ENCODE measurements around the genes SPTBN1 and CFAP36.

- PRO-cap, result bidirectional peak, plus-strand start at chr2:54360467, minus-strand start at chr2:54360383
These were observed 29.4 kb downstream of the C2orf73 start for GRCh38 chr2:54359929-54360571.

DNA sequence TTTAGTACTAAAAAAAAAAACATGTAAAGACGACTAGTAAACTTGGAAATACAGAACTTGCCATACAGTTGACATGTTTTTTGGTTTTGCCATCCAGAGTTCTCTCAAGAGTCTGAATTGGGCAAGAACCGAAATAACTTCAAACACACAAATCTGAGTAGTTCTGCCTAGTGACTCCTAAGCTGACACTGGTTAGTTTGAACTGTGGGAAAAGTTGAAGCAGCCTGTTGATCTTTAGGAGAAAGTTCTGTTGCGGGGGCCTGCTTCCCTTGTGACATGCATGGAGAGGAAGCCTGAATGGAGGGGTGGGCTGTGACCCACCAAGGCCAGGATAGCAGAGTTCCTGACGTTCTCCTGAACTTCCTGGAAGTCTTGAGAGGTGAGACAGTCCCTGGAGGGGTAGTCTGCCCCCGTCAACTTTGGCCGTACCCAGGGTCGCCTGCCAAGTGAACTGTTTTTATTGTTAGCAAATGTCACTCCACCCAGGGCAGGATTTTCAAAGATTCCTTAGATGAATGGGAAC is 39.8 kb downstream of the C2orf73 start:
- PRO-cap, result no peak

DNA sequence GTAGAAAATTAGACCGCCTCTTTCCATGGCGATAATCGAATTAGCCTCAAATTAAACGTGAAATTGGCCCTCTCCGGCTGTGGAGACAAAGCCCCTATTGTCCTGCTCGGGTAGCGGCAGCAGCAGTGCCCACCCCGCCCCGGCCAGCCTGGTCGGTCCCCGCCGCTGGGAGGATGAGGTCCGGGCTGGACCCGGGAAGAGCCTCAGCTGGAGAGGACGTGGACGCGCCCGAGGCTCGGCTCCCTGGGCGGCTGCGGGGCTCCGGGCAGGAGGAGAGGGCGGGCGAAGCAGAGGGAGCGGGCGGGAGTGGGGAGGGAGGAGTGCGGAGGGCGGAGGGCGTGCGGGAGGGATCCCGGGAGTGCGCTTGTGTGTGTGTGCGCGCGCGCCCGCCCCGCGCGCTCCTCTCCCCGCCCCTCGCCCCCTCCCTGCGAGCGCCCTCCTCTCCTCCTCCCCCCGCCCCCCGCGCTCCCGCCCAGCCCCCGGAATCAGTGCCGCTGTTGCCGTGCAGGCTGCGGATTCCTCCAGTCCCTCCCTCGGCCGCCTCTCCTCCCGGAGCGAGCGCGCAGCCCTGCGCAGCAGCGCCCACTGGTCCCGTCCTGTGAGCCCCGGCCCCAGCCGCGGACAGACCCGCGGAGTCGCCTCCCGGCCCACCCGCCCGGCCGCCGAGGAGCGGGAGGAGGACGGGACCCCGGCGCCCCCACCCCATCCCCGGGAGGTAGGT is at the start of gene SPTBN1:
SPTBN1 (plus strand) TSS at position 524 of the 721 bp plus-strand sequence.
- PRO-cap, result bidirectional peak, plus-strand start at position 524 of the sequence, minus-strand start at position 308 of the sequence

GRCh38 chr2:54532319-54533061 is 76.4 kb downstream of the SPTBN1 start:
- PRO-cap, result no peak

DNA sequence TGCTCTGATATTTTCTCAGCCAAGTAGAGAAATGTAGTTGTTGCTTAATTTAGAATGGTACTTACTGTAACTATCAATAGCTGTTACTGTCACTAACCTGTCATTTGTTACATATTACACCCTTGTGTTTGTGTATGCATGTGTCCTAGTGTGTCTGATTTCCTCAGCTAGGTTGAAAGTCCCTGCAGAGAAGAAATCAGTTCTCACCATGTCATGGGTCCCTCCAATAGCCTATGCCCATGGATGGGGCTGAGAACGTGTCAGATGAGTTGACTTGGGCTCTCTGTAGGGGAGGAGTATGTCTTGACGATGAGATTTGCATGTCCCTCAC is 94.5 kb downstream of the SPTBN1 start:
- PRO-cap, result no peak

DNA sequence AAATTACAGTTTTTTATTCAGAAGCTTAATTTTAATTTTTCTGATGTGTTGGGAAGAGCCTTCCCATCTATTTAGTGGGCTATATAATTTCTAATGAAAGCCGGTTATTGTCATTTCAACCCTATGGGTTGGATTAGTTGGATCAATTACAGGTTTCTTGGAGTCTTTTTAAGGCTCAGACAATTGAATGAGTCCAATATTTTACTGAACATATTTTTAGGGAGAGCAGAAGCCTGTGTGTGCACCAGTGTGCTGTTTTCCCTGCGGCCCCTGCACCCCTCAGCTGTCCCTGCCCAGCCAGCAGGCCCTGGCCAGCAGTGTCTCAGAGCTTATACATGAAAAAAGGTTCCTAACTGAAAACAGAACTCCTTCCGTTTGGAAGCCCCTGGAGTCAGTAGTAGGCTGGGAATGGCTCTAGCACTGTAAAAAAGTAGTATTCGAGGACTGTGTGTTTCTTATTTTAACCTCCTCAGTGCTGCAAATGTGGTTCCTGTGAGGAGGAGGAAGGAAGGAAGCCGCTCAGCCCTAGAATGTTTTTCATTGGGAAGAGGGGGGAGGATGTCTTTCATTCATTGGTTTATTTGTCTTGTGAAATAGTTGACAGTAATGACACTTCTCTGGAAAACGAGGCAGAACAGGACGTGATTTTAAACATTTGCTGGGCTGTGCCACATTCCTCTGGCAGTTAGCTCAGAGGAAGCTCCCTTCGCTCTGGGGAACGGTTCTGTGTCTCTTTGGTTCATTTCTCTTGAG is 103.4 kb downstream of the SPTBN1 start:
- PRO-cap, result bidirectional peak, plus-strand start at position 693 of the sequence, minus-strand start at position 511 of the sequence

GRCh38 chr2:54575458-54576086 is 119.4 kb downstream of the SPTBN1 start:
- PRO-cap, result no peak

DNA sequence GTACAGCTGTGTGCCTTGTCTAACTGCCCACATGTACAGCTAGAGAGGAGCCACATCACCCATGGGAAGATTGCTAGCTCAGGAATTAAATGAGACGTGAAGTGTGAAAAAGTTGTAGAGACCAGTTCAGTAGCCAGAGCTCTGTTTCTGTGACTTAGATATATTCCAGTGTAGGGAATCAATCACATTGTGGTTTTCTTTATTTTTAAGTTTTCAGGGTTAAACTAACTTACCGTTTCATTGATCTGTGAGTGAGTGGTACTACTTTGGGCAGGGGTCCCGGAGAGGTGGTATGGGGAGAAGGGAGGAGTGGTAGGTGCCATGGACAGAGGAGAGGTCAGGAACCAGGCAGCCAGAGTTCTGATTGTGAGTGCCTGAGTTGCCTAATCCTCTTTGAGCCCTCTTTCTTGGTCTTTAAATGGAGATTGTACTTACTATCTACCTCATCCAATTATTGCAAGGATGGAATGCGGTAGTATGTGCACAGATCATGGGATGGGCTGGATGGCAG is 97.1 kb upstream of the EML6 start:
- PRO-cap, result no peak

DNA sequence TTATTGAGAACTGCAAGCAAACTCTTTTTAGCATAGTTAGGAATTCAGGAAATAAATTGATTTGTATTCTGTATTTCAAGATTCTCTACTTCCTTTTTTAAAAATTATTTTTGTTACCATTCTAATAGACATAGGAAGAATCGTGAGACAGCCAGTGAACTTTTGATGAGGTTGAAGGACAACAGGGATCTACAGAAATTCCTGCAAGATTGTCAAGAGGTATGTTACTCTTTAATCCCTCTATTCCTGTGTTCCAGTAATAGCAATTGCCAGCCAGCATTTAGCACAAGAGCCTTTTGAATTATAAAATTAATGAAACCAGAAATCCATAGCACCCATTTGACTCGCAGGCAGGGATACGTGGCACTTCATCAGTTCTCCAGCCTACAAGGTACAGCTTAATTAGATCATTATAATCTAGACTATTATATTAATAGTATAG is 85.9 kb upstream of the EML6 start:
- PRO-cap, result no peak

DNA sequence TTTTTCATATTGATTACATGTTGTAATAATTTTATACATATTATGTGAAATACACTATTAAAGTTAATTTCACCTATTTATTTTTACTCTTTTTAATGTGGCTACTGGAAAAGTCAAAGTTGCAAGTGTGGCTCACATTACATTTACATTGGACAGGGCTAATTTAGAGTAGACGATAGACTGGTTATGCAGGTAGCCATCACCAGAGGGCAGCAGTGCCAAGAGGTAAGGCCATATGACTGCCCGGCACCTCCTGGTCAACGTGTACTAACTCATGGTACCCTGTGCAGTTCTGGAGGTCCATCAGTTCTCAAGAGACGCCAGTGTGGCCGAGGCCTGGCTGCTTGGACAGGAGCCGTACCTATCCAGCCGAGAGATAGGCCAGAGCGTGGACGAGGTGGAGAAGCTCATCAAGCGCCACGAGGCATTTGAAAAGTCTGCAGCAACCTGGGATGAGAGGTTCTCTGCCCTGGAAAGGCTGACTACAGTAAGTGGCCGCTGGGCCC is 65.8 kb upstream of the EML6 start:
- PRO-cap, result no peak

DNA sequence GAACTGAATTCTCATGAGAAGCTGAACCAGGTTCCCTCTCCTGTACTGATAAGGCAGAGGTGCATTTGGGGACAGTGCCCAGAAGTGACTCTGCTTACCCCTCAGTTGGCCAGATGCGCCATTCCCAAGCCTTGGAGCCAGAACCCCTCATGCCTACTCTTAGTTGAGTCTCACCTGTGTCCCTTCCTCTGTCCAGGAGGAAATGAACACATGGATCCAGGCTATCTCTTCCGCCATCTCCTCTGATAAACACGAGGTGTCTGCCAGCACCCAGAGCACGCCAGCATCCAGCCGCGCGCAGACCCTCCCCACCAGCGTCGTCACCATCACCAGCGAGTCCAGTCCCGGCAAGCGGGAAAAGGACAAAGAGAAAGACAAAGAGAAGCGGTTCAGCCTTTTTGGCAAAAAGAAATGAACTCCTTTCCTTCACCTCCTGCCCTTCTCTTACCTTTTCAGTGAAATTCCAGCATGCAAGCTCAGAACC is 55.3 kb upstream of the EML6 start:
- PRO-cap, result no peak

DNA sequence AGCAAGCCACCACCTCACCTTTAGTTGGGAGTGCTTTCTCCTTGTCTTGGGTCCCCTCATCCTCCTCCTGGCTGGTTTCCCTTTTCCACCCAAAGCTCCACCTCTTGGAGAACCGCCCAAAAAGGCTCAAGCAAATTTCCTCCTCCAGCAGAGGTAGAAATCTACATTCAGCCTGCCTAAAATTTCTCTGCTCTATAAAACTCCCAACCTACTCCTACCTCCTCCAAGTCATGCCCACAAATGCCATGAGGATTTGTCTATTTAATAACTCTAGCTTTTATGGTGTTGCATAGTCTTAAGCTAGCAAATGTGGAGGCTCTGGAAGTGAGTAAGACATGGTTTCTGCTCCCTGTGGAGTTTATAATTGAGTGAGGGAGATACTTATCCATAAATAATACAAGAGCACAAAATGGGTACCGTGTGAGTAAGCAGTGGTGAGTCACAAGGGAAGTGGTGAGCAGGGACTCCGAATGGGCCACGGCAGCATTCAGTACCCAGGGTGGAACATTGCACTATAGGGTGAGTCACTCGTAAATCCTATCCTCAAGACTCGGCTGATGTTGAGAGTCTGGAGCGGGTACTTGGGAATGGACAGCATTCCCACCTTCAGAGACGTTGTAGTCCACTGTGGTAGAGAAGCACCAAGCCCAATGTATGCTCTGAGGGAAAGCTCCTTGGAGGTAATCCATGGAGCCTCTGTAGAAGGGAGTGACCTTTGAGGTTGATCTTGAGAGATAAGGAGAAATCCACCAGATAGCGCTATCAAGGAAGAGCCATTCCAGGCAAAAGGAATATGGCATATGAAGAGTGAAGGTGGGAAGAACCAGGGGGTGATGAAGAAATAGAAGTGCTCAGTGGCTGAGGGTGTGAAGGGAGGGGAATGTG is 146.2 kb downstream of the RTN4 start:
- PRO-cap, result no peak

DNA sequence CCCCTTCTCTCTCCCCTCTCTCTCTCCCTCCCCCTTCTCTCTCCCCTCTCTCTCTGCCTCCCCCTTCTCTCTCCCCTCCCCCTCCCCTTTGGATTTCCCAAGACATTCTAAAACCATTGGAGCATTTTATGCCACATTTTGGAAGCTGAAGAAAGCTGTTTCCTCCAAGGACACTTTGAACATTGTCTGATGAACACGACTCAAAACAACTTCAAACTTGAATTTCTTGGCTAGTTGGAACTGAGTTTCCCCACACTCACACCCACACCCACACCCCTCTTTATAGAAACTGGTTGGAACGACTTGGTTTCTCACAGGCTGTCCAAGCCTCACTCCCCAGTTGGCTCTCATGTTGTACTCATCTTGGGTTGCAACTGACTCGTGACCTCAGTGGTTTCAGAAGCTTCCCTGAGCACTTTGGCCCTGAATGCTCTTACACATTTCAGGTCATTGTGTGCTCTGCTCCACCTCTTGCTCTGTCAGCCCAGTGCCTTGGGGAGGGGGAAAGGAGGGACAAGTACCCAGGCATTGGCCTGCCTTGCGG is 105.0 kb downstream of the RTN4 start:
- PRO-cap, result no peak

DNA sequence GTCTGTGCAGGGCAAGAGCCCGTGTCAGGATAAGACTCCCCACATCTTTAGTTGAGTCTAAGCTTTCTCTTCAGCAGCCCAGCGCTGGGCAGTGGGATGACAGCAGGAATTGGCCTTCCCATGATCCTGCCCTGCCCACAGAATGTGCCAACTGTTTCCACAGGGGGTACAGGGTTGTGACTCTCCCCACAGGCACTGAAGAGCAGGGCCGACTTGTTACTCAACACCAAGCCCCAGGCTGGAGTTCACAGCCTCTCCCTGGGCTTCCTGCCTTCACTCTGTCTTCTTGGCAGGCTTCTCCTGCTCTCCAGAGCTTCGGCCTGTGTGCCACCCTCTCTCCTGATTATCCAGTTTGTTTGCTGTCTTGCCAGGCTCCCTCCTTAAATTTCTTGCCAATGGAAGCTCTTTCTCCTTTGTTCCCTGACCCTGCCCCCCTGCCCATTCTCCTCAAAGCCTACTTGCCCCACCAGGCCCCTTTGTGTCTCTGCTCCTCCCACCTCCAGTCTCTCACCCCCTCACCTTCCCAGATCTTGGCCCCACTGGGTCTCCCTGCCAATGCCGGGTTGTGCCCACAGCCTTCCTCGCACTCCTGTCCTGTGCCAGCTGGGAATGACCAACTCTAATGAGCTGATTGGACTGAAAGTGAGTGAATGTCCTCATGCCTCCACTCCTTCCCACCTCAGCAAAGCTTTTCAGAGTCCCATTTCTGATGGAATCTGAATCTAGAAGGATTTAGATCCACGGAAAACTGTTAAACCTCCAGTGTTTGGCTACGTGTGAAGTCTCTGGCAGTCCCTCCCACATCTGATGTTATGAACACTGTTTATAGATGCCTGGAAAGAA is 104.3 kb downstream of the RTN4 start:
- PRO-cap, result no peak

DNA sequence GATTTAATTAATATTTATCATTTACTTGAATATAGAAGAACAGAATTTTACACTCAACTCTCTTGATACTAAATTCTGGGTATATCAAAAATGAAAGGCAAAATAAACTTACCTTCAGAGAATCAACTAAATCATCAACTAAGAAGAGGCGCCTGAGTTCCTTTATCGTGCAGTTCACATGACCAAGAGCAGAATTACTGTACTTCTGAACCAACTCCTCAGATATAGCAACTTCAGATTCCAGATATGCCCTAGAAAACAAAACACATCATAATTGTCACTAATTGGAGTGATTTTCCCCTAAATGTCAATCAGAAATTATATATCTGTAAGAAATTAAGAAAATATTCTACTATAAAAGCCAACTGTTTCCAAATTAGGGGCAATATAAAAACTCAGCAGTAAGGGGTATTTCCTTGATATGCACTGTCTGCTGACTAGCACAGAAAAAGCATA is 67.8 kb downstream of the RTN4 start:
- PRO-cap, result no peak

DNA sequence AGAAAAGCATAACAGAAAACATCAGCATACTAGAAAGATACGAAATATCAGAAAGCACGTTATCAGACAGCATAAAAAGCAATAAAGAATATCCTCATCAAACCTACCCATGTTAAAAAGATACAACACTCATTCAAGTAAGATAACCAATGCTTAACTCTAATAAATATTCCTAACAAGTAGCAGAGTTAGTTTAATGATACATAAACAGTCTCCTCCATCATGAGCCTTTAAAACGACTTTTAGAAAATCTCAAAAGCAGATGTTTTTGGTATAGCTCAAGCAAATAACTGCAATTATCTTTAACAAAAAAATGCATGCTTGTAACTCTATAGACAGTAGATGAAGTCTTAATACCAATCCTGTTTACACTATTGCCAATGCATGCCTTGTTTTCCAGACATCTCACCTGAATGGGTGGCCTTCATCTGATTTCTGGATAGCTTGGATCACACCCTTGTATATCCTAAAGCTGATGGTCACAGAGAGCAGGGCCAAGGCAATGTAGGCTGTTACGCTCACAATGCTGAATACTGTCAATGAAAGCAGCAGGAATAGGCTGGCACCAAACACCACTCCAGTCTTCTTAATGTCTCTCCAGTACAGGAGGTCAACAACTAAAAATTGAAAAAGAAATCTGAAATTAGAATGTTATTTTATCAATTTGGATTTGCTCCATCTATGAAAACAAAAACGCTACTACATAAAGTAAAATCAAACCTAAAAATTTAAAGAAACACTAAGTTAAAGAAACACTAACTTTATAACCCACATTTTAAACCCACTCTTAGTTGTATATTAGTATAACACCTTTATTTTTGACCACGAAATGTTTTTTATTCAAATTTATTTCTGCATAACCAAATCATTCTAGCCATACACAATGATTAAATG is 62.9 kb downstream of the RTN4 start:
- PRO-cap, result no peak

- PRO-cap, result no peak
These were observed 31.5 kb downstream of the RTN4 start for GRCh38 chr2:55018586-55019227.

DNA sequence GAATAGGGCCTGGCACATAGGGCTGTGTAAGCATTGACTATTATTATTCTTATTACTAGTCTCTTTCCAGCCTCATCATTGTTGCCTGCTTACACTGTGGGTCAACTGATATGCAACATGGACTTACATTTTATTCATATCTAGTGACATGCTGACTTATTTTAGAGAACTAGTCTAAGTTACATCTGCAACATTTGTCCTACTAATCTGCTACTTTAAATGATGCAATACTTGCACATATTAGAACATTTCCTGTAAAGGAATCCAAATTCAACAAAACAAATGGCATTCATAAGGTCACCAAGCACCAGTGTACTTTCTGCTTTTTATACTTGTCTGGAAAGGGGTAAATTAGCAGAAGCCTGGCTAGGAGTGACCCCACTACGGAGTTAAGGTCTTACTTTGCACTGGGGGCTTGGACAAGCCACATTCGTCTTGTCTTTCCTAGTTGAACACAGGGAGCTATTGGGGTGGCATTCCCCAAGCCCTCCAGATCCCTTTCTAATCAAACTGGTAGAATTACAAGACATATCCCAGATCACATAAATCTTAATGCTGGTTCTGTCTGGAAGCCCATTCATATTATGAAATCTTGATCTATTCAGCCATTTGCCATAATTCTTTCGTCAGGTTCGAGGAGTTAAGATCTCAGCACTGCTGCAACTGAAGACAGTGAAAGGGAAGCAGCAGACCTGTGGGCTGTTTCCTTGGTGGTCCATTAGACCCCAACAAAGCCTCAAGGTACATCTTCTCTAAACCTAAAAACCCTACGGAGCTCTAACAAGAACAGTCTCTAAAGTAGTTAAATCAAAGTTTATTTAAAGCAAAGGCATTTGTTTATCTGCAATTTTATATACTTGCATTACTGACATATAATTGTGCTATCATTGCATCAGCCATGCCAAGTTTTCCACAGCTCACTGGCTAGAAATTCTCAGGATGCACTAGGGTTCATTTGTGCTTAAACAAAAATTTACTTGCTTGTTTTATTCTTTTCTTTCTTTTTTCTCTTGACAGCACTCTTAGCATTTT is 49.9 kb upstream of the RTN4 start:
- PRO-cap, result no peak

DNA sequence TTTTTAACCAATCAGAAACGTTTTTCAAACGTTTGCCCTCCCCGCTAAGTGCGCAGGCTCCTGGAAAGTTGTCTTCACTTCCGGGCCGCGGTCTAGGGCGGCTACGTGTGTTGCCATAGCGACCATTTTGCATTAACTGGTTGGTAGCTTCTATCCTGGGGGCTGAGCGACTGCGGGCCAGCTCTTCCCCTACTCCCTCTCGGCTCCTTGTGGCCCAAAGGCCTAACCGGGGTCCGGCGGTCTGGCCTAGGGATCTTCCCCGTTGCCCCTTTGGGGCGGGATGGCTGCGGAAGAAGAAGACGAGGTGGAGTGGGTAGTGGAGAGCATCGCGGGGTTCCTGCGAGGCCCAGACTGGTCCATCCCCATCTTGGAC is at the start of gene CFAP36:
CFAP36 (plus strand) TSS at position 197 of the 373 bp plus-strand sequence.
- PRO-cap, result bidirectional peak, plus-strand start at position 217 of the sequence, minus-strand start outside the sequence

- PRO-cap, result no peak
These were observed 21.2 kb downstream of the PNPT1 start for GRCh38 chr2:55672069-55673205.